ENCODE measurements around the gene EPB41L4B.

GRCh38 chr9:108053350-108054316, 564.1 kb upstream of the KLF4 start:
- PRO-cap, result no peak
- RAMPAGE, long total RNA, 3 experiments, result no peak in any of the 3 experiments

GRCh38 chr9:108708859-108709072, 147.0 kb downstream of the ACTL7B start:
- PRO-cap, result no peak
- RAMPAGE, long total RNA, 3 experiments, result no peak in any of the 3 experiments

DNA sequence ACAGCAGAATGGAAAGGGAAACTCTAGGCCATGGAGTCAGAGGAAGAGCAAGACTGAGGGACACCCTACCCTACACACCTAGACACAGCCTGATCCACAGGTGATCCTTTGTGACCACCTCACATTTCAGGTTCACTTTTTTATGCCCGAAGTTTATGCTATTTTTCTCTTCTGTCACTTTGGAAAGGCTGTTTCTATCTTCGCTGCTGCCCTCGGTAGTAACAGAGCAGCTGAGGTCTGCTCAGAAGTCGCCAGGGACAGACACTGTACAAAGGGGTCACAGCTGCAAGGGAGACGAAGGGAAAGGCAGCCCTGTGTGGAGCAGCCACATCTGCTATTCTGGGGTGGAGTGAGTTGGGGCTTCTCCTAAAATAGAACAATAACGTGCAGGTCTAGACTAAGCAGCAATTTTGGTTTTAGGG, 72.5 kb downstream of the ACTL7B start:
- PRO-cap, result no peak
- RAMPAGE, long total RNA, 3 experiments, result no peak in any of the 3 experiments

GRCh38 chr9:109005384-109005796, 7.9 kb downstream of the CTNNAL1 start:
- PRO-cap, result no peak
- RAMPAGE, long total RNA, 3 experiments, result no peak in any of the 3 experiments

DNA sequence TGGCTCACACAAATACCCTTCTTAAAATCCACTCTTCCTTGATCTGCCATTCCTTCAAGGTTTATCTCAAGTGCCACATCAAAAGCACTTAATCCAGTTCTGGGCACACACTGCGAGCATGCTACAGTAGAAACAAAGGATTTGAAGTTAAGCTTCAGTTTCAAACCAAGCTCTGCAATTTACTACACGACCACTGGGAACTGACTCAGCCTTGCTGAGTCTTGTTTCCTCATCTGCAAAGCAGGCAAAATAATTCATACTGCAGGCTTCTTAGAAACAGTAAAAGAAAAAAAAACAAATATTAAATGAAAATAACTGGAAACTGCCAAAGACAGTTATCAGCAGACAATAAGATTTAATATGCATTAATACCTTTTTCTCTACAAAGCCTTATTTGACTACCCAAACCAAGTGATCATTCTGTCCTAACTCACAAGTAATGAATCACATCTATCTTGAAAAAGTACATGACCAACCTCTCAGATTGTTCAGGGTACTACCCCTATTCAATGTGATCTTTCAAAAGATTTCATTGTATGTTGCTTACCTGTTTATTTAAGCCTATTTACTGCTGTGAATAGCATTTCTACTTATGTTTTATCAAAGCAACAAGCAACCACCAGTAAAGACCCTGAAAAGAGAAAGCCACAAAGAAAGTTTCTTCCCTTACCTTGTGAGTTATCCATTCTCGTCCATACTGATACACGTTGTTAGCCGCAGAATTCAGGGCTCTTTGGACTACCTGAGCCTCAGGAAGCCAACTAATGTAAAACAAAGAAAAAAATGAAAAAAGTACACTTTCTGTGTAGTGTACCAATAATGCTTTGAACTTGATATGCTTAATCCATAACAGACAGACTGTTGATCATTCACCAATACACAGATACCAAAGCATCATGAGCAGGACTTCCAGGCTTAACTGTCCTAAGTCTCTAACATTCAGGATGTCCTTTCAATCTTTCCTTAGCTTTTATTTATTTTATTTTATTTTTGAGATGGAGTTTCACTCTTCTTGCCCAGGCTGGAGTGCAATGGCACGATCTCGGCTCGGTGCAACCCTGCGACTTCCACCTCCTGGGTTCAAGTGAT, 50.9 kb upstream of the CTNNAL1 start:
- PRO-cap, result no peak
- RAMPAGE, long total RNA, 3 experiments, result no peak in any of the 3 experiments

DNA sequence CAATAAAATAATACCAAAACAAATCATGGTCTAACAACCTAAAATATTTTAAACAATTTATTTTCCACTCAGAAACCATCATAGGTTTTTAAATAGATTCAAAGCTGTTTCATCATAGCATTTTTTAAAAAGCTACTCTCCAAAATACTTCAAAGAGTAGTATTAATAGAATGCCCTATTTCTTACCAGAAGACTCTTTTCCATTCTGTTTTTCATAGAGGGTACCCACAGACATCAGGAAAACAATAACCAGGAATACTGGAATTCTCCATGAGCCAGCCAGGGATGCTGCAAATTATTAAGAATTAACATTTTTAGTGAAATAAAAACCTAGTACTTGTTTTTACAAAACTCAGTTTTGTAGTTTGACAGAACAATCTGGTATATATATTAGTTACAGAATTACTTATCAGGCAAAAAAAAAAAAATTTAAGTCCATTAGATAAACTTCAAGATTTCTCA, 13.4 kb downstream of the TMEM245 start:
- PRO-cap, result no peak
- RAMPAGE, long total RNA, 3 experiments, result no peak in any of the 3 experiments

- PRO-cap, result no peak
- RAMPAGE, long total RNA, 3 experiments, result no peak in any of the 3 experiments
These were observed 62.7 kb downstream of the EPB41L4B start for GRCh38 chr9:109257992-109258652.

GRCh38 chr9:109320804-109321575, at the start of gene EPB41L4B:
Gene EPB41L4B (minus strand): TSS chr9:109321059.
- PRO-cap, result no peak
- RAMPAGE, long total RNA, 3 experiments, result no peak in any of the 3 experiments

DNA sequence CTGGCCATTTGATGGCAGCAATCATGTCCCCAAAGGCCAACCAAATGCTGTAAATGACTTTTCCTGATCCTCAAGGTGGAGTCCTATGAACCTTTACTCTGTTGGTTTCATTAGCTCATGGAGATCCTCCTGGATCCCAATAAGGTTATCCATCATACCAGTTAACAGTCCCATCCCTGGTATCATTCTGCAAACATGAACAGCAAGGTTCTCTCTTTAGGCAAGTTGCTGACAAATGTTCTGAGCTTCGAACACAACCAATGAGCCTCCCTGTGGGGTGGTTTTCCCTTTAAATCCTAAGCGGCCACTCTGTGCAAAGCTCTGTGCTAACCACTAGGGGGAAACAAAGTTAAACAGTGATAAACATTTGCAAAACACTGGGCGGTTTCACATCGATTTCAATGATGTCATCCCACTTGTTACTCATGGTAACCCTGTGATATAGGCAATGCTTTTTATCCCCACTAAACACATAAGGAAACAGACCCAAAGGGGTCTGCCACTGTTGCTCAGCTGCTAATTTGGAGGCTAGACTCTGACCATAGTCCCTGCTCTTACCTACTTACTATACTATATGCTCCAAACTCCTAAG, 57.4 kb downstream of the PTPN3 start:
- PRO-cap, result no peak
- RAMPAGE, long total RNA, 3 experiments, result no peak in any of the 3 experiments

DNA sequence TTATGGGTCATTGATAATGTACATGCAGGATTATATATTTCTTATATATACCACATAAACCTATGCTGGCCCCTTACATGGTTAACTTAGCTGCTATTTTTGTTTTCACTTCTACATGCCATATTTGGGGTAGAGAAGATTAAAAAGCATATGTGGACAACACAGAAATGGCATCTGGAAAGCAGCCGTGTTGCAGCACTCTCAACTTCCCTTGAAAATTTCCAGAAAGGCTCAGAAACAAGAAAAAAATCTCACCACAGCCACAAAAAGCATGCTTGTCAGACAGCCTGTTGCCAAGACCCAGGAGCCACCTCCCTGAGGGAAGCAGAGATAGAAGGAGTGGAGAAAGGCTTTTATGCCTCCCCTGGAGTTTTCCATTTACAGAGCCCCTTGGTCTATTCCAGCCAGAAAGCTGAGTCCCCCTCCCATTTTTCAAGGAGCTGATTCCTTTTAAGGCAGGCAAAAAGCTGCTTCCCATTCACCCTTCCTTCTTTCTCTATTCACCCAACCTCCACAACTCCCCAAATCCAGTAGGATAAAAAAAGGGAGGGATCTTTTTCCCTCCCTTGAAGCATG, 37.3 kb upstream of the PALM2AKAP2 start:
- PRO-cap, result no peak
- RAMPAGE, long total RNA, 3 experiments, result no peak in any of the 3 experiments

- PRO-cap, result no peak
- RAMPAGE, long total RNA, 3 experiments, result no peak in any of the 3 experiments
These were observed 31.8 kb downstream of the PALM2AKAP2 start for GRCh38 chr9:109811783-109812252.

GRCh38 chr9:109912010-109912431, 132.0 kb downstream of the PALM2AKAP2 start:
- PRO-cap, result no peak
- RAMPAGE, long total RNA, 3 experiments, result no peak in any of the 3 experiments

DNA sequence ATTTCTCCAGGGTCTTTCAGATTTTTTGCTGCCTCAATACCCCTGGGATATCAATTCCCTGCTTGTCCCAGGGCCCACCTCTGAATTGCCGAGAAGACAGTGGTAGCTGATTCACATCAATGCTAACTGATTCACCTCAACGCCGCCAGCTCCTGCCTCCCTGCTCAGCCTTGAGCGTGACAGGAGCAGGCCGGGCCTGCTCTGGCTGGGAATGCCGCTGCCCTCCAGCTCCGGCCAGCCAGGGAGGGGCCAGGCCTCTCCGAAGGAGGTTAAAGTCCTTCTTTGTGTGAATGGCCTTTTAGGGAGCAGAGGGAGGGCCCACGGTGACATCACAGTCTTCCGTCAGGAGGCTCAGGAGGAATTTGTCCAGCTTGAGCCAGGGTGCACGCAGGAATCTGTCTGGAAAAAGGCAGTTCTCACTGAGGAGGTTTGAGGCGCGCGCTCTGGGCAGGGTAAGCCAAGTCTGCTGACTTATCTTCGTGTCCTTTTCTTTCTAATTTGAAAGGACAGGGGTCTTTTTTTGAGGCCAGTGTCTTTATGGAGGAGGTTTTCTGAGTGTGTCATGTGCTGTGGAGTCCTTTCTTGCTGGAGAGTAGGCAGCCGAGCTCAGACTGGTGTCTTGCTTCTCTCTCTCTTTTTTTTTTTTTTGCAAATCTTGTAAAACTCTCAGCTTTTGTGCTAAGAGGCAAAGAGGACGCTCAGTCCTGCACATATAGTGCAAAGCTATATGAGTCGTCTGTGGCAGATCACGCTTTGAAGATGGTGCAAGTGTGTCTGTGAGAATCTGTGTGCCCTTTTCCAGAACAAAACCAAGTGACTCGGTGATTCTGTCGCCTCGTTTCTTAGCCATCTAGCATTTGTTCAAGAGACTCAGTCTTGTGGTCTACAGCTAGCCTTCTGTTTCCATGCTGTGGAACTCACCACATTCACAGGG, 82.5 kb downstream of the C9orf152 start:
- PRO-cap, result bidirectional peak, plus-strand start at position 390 of the sequence, minus-strand start at position 203 of the sequence
- RAMPAGE, long total RNA, 3 experiments, result no peak in any of the 3 experiments

DNA sequence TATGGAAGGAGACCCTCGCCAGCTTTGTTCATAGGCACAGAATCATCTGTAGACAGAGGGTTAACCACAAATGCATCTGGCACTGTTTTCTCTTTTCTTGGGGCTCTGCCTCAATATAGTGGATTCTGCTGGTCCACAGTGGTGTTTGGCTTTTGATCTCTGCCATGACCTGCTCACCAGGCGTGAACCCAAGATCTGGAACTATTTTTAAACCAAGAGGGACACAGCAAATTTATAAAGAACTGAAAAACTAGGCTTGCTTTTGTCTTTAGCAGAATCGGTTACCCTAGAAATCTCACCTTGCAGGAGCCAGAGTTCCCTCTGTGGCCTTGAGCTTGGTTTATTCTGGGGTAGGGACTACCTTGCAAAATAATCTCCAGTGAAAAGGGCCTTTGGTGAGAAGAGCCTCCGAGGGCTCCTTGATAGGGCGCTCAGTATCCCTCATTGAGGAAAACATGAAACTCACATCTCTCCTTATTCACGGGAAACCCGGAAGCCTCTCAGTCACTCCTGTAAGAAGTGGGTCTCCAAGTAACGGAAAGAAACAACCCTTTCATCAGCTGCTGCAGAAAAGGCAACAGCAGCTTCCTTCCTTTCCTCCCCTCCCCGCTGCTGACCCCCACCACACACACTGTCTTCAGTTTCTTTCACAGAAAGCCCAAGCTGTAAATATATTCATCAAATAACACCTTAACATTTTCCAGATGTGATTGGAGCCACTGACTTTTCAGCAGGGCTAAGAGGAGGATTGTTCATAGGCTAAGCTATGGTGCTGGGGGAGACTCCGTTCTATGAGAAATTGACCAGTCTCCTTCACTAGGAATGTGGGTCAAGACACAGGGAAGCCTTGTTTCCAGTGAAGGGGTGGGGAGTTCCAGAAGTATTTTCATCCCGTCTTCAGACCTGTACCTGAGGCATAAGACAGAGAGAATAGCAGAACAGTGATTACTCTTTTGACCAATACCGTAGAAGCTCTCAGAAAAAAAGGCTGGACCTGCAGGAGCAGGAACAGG, 81.5 kb downstream of the C9orf152 start:
- PRO-cap, result no peak
- RAMPAGE, long total RNA, 3 experiments, result no peak in any of the 3 experiments

DNA sequence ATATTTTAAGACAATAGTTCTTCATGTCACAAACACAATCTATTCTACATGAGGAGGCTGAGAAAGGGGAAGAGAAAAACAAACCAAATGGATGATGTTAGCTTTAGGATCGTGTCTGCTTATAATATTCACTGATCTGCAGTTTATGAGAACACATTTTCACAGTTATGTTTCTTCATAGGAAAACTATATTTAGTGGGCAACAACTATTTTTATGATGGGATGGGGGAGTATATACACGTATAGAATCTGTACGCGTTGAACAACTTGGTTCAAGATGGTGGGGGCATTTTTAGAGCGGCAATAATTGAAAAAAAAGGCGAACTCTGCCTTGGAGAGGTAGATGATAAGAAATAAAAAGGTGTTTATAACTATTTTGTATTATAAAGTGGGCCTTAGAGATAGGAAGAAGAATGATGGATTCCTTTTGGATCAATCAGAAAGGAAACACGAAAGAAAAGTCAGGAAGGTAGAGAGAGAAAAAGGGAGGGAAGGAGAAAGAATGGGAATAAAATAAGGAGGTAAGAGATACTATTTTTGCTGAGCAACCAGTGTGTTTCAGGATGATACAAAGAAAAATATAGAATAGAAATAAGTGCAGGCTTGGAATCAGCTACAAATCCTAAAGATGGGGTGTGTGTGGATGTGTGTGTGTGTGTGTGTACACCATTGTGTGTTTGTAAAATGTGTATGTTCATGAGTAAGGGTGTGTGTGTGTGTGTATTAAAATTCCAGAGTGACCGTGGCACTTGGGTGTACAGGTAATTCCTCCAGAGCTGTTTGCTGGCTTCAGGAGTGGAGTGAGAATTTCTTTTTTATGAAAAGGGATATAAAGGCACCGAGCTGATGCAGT, 38.6 kb downstream of the C9orf152 start:
- PRO-cap, result no peak
- RAMPAGE, long total RNA, 3 experiments, result no peak in any of the 3 experiments

DNA sequence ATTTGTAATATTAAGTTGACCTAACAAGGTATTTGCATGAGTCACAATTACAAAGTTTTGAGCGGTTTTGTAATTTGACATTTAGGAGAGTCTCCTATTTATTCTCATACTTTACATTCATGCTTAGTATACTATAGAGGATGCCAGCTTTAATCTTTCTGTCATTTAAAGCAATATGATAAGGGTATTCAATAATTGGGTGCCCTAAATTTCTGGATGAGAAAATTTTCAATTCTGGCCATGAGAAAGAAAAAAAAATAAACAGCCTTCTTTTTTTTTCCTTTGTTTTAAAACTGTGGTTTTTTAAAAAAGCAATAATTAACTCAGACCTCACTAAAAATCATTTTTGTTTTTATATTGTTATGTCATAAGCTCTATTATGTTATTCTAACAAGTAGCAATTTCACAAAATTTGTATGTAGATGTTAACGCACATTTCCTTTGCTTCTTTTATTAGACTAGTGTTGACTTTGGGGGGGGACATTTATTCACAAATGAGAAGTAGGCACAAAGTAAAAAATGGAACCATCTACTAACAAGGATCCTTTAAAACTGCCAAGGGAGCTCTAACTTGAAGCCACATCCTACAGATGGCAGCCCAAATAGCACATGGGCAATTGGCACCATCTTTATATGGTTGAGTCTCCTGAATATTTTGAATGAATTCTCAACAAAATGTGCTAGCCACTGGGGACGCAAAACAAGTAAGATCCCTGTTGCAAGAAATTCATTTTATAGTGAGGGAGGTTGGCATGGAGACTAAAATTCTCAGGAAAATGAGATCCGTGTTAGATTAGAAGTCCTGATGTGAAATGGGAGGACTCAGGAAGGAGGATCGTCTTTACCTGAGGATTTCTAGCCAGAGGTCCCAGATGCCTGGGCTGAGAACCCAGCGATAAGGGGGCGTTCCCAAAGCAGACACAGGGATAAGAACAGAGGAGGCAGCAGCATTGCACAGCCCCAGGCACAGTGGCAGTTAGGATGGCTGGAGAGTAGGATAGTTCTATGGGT, 37.7 kb downstream of the C9orf152 start:
- PRO-cap, result no peak
- RAMPAGE, long total RNA, 3 experiments, result no peak in any of the 3 experiments

- PRO-cap, result no peak
- RAMPAGE, long total RNA, 3 experiments, result no peak in any of the 3 experiments
These were observed 12.8 kb upstream of the C9orf152 start for GRCh38 chr9:110220614-110221385.

- PRO-cap, result no peak
- RAMPAGE, long total RNA, 3 experiments, result no peak in any of the 3 experiments
These were observed 102.6 kb upstream of the TXNDC8 start for GRCh38 chr9:110440143-110440796.

DNA sequence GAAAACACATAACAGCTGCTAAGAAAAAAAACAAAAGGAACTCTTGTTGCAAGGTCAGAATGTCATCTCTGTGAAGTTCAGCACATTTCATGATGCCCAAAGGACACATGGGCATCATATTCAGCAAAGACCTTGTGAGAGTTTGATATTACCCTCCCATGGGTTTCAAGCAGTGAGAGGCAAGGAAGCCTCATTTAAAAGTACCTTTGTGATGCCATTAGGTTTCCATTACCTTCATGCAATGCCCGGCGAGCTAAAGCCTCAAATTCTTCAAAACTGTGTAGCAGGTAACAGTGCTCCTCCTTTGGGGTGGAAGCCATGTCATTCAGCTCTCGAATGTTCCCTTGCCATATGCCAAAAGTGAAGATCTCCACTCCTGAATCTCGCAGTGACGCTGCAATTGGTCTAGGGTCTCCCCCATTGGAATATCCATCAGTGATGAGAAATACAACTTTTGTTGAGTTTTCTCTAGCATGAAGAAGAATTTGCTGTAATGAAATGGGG, 29.9 kb downstream of the SVEP1 start:
- PRO-cap, result no peak
- RAMPAGE, long total RNA, 3 experiments, result no peak in any of the 3 experiments

GRCh38 chr9:110668460-110668668, 227 bp upstream of the MUSK start:
- PRO-cap, result no peak
- RAMPAGE, long total RNA, 3 experiments, result no peak in any of the 3 experiments

Measured in gastrocnemius medialis (tissue), 3 donors.